ENCODE results near the genes LRCH2, LUZP4, PLS3, IL13RA1 and SLC25A43.

GRCh38 chrX:110985539-110986076 is 110.4 kb upstream of the PAK3 start:
- RRBS, result no CpG with 5 or more reads among the region's 2 CpGs

GRCh38 chrX:114726389-114726592 is 142.4 kb downstream of the HTR2C start:
- RRBS, result no CpG with 5 or more reads among the region's 7 CpGs

GRCh38 chrX:115233082-115234412 is at the start of gene LRCH2:
Gene LRCH2, minus strand, starts transcription at chrX:115234096.
- RRBS, result 1% methylated on average over 8 of the region's 64 CpGs

DNA sequence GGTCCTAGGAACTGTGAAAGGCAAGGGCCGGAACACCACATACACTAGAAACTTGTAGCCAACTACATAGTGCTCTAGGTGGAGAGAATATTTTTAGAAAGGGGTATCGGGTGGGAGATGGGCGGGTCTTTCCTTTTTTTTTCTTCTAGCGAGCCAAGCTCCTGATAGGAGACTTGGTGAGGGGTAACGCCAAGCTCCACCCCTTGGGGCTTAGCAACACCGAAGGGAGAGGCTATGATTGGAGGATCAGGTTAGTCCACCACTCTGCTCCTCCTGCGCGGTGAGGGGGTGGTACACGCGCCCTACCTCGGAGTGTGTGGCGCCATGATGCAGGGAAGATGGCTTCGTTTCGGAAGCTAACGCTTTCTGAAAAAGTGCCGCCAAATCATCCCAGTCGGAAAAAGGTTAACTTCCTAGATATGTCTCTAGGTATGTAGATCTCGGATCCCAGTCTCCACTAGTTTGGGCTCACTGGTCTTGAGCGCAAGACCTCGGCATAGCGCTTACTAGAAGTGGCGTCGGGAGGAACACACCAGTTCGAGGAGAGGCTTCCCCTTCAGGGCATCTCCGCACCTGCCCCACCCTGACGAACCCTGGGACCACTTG is at the start of gene LUZP4:
TSS of gene LUZP4 (plus strand) at position 294 of the 606 bp plus-strand sequence.
- RRBS, result no CpG with 5 or more reads among the region's 26 CpGs

DNA sequence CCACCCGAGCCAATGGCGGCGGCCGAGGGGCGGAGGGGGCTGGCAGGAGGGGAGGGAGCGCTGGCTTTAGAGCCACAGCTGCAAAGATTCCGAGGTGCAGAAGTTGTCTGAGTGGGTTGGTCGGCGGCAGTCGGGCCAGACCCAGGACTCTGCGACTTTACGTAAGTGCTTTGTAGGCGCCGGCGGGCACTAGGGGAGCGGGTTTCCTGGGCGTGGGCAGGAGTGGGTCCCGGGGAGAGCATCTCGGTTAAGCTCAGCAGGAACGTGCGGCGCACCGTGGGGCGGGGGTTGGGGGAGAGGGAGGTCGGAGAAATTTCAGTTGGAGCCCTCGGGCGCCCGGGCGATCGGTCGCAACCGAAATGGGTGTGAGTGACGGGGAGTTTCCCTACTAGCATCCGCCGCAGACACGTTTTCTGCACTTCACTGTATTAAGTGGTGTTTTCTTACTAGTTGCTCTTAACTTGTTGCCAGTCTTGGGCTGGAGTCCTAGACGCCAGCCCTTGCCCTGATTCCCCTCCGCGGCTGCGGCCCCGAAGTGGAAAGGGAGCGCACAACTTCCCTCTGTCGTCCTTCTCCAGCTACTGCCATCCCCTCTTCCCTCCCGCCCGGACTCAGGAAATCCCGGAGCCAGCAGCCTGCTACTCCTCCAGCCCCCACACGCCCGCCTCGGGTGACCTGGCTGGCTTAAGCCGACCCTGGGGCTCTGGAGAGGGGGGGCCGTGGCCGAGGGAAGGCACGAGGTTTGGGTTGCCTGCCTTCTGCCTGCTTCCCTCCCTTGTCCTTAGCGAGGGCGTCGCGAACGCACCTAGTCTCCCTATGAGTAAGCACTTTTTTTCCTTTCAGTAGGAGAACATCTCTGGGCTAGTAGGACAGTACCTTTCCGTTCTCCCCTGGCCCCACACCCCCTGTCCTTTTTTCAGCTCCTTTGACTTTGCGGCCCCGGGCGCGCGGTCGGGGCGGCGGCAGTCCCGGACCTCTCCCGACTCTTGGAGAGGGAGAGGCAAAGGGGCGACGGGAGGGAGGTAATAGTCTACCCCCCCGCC is at the start of gene PLS3:
TSS of gene PLS3 (plus strand) at position 75 of the 1,043 bp plus-strand sequence.
- RRBS, result 1% methylated on average over 11 of the region's 72 CpGs

DNA sequence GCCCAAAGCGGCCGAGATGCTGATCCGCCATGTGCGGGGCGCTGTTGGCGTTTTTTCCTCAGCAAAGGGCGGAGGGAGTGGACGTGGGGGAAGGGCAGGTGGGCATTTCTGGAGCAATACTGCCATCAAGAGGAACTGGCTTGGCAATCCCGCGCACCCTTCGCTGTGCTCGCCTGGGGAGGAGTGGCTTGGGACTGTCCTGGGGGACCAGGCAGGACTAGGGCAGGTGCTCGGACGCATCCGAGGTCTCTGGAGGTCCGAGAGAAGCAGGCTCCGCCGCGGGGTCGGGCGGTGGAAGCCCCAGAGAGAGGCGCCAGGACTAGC is 174.2 kb downstream of the PLS3 start:
- RRBS, result no CpG with 5 or more reads among the region's 22 CpGs

DNA sequence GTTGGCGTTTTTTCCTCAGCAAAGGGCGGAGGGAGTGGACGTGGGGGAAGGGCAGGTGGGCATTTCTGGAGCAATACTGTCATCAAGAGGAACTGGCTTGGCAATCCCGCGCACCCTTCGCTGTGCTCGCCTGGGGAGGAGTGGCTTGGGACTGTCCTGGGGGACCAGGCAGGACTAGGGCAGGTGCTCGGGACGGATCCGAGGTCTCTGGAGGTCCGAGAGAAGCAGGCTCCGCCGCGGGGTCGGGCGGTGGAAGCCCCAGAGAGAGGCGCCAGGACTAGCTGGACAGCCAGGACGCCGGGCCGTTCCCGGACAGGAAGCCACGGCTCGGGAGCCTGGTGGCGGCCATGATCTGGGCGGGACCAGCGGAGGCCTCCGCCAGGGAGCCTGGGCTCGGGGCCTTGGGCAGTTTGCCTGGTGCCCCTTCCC is 282.5 kb upstream of the AGTR2 start:
- RRBS, result no CpG with 5 or more reads among the region's 28 CpGs

DNA sequence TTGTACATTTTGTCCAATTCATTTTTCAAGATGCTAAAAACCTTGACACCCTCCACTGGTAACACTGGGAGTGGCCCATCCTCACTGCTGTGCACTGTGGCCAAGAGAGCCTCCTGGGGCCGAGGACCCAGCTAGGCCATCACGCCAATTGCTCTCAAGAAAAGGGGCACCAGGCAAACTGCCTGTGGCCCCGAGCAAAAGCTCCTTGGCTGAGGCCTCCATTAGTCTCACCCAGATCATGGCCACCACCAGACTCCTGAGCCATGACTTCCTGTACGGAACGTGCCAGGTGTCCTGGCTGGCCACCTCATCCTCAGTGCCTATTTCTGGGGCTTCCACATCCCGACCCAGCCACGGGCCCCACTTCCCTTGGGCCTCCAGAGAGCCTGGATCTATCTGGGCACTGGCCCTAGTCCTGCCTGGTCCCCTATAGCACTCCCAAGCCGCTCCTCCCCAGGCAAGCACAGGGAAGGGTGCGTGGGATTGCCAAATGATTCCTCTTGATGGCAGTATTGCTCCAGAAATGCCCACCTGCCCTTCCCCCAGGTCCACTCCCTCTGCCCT is 212.7 kb upstream of the AGTR2 start:
- RRBS, result no CpG with 5 or more reads among the region's 9 CpGs

GRCh38 chrX:115960586-115961302 is 209.8 kb upstream of the AGTR2 start:
- RRBS, result no CpG with 5 or more reads among the region's 3 CpGs

- RRBS, result 2% methylated on average over 36 of the region's 79 CpGs
These were observed at the start of gene IL13RA1 for GRCh38 chrX:118726692-118727823. Gene IL13RA1, plus strand, starts transcription at chrX:118727606.

- RRBS, result 2% methylated on average over 15 of the region's 54 CpGs
These were observed 608 bp downstream of the IL13RA1 start for GRCh38 chrX:118727824-118728604.

DNA sequence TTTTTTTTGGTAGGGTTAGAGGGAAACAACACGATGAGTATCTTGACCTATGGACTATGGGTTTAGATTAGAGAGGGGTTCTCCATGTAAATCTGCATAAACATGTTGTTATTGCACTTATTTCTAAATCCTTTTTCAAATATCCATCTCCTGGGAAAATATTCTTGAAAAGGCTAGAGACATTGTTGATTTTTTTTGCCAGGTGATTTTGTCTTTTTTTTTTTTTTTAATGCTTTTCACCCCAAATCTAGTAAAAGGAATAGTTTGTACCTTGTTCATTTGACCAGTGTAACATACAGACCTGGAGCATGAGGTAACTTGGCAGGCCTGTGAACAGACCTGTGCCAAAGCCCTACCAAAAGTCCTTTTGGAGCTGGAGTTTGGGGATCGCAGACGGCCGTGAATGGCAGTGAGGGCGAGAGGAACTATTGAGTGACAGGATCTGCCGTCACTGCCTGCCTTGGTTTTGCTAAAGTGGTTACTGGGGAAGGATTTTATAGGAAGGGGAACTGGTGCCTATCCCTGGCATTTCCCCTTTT is 14.2 kb downstream of the LONRF3 start:
- RRBS, result no CpG with 5 or more reads among the region's 6 CpGs

DNA sequence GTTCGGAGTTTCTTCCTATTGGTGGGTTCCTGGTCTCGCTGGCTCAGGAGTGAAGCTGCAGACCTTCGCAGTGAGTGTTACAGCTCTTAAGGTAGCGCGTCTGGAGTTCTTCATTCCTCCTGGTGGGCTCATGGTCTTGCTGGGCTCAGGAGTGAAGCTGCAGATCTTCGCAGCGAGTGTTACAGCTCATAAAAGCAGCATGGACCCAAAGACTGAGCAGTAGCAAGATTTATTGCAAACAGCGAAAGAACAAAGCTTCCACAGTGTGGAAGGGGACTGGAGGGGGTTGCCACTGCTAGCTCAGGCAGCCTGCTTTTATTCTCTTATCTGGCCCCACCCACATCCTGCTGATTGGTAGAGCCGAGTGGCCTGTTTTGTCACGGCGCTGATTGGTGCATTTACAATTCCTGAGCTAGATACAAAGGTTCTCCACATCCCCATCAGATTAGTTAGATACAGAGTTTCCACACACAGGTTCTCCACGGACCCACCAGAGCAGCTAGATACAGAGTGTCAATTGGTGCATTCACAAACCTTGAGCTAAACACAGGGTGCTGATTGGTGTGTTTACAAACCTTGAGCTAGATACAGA is 28.5 kb upstream of the PGRMC1 start:
- RRBS, result no CpG with 5 or more reads among the region's 12 CpGs

DNA sequence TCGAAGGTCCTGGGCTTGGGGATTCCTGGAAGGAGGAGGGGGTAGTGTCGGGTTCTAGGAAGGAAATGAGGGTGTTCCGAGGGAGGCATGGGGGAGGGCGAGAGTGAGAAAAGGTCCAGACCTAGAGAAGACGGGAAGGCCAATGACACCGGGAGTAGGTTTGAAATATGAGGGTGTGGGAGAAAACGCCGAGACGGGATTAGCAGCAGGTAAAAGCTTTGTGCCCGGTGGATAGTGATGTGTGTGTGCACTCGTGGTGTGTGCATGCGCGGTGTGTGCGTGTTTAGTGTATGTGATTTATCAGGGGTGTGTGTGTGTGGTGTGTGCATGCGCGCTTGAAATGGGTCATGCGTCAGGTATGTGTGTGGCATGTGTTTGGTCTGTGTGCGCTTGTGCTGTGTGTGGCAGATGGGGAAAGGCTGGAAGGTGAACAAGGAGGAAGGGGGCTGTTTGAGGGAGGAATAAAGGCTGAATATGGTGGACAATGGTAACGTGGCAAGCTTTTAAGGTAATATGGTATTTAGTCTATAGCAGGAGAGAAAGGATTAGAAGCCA is 1.0 kb downstream of the PGRMC1 start:
- RRBS, result 6% methylated on average over 3 of the region's 19 CpGs

DNA sequence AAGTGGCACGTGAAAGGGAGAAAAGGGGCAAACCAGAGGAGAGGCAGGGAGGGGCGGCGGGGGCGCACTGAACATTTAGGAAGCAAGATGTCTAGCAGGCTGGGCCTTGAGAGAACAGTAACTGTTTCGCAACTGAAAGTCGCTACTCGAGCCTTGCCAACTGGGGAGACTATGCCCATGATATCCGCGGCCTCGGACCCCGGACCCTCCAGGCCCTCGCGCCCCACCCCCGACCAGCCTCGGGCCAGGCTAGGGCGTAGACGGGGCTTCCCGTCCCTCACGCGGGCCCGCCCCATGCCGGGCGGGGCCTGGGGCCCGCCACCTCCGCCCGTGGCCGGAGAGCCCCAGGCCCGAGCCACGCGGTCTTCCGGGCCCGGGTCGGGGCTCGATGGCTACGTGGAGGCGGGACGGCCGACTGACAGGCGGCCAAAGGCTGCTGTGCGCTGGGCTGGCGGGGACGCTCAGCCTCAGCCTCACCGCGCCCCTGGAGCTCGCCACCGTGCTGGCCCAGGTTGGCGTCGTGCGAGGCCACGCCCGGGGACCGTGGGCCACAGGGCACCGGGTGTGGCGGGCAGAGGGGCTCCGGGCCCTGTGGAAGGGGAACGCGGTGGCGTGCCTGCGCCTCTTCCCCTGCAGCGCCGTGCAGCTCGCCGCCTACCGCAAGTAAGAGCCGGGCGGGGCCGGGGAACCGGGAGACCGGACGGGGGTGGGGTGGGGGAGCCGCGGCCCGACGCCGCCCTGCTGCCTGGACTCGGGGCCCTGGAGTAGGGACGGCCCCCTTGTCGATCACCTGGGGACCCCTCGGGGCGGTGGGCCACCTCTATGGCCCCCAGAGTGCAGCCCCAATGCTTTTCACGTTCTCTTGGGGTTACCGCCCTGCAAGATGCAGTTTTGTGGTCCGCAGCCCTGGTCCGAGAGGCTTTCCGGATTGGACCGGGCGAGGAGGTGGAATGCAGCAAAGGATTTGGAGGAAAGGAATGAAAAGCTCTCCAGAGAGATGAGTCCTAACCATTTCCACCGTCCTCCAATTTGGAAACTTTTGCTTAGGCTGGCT is at the start of gene SLC25A43:
TSS of gene SLC25A43 (plus strand) at position 321 of the 1,054 bp plus-strand sequence.
- RRBS, result 2% methylated on average over 22 of the region's 88 CpGs

- RRBS, result no CpG with 5 or more reads among the region's 6 CpGs
These were observed 9.6 kb downstream of the SLC25A5 start for GRCh38 chrX:119477724-119478350.

- RRBS, result no CpG with 5 or more reads among the region's 7 CpGs
These were observed 32.3 kb downstream of the UBE2A start for GRCh38 chrX:119606698-119606951.

- RRBS, result no CpG with 5 or more reads among the region's 6 CpGs
These were observed 46.5 kb downstream of the SEPTIN6 start for GRCh38 chrX:119646286-119647111.

DNA sequence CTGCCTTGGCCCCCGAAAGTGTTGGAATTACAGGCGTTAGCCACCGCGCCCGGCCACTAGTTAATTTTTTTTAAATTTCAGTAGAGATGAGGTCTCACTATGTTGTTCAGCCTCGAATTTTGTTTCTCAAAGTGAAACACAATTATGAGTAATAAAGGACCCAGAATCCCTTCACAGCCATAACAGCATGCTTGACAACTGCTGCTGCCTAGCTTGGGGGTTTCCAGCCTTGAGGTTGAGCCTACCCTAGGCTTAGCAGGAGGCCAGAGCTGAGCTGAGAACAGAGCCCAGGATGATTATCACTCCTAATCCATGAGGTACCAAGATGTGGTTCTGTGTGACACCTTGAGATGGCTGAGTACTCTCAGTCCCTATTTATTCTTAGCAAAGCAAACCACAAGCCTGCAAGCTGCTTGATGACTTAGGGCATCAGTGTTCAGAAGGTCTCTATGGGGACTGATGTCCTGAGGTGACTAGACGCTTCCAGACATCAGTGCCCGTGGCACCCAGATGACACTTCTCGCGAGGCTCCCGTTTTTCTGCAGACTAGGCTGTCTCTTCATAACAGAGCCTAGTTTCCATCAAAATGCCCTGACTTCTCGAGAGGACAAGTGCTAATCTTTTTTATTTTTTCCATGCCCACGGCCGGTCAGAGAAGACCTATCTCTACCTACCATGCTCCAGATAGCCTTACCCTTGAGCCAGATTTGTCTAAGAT is 44.9 kb downstream of the SEPTIN6 start:
- RRBS, result no CpG with 5 or more reads among the region's 14 CpGs